ENCODE data around the genes RNF157, SPHK1 and MGAT5B.

DNA sequence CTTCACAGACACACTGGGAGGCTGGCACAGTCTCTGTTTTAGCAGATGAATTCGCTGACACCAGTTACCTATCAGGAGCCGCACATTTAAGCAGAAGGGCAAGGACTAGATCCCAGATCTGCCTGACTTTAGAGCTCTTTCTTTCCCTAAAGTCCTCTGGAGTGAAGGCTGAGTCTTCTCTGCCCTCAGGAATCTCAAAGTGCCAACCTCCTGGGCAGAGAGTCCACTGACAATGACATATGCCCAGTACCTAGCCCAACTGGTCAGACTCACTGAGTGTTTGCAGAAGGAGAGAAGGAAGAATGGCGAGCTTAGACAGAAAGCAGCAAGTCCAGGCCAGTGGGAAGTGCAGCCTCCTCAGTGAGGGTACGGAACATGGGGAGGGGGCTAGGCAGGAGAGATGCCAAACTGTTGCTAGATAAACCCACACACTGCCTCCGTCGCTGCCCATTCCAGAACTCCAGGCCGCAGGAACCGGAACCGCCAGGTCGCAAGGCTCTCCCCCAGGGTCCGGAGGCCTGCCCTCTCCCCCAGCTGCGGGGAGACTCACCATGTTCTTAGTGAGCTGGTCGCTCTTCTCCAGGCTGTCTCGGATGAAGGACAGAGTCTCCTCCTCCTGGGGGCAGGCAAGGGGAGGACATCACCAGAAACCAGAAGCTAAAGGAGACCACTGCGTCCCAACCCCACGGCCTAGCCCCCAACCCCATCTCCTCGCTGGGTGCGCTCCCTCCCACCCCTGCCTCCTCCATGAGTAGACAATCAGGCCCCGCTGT lies 590 bp downstream of the EXOC7 start:
- PRO-cap: bidirectional peak, plus-strand start at position 450 of the sequence, minus-strand start at position 234 of the sequence

DNA sequence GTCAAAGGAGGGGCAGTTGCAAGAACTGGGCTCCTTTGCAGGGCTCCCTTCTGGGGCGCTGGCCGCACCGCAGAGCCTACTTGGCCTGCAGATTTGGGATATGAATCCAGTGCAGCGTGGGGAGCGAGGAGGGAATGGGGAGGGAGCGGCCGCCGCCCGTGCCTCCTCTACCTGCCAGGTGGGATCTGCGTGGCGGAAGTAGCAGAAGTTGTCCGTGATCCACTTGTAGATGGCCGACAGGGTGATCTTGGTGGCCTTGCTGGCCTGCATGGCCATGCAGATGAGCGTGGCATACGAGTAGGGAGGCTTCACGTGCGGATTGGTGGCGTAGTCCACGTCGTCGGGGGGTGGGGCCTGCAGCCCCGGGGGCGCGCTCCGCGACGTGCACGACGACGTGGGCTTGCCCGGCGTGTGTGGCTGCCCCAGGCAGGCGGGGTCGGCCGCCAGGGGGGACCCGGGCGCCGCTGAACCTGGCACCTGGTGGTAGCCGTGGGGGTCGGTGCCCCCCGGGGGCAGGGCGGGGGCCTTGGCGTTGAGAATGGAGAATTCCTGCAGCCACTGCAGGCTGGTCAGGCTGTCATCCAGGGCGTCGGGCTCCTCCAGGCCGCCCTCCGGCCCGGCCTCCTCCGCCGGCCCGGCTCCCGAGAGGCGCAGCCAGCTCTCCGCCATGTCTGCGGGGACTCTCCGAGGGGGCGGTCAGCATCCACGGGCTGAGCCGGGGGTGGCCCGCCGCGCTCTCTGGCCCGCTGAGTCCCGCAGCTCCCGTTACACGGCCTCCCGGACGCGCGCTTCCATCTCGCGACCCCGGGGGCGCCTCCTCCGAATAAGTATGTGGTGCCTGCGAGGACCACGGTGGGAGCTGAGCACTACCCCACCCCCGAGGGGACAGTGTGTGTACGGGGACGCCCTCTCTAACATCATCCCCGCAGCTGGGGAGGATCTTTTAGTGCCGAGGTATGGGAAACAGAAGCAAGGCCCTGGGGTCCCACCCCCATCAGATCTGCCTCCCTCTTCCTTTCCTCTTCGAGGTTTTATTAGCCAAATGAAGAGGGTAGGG lies 990 bp downstream of the FOXJ1 start:
- PRO-cap: bidirectional peak, plus-strand start at position 401 of the sequence, minus-strand start at position 282 of the sequence

DNA sequence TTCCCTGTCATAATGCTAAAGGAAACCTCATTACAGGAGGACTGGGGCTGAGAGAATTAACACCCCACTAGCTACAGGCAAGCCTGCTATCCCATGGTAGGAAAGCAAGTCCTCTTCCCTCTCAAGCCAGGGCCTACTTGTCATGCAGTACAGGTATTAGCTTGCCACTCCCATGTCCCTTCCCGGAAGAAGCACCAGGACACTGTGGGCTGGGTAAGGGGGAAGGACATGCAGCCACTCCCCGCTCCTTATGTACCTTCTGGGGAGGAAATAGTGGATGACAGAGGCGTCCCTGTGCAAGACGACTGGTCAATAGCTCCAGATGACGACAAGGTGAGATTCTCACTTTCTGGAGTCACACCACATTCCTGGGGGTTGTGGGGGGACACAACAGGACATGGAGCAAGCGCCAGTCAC lies 14.9 kb upstream of the FOXJ1 start:
- PRO-cap: no peak

- PRO-cap: no peak
These were observed 32.2 kb downstream of the RNF157 start for GRCh38 chr17:76208170-76208443.

GRCh38 chr17:76239770-76240968 lies at the start of gene RNF157:
Gene RNF157 (minus strand): TSS chr17:76240493.
- PRO-cap: bidirectional peak, plus-strand start at chr17:76240587, minus-strand start at chr17:76240439; bidirectional peak, plus-strand start at chr17:76240900, minus-strand start at chr17:76240824

DNA sequence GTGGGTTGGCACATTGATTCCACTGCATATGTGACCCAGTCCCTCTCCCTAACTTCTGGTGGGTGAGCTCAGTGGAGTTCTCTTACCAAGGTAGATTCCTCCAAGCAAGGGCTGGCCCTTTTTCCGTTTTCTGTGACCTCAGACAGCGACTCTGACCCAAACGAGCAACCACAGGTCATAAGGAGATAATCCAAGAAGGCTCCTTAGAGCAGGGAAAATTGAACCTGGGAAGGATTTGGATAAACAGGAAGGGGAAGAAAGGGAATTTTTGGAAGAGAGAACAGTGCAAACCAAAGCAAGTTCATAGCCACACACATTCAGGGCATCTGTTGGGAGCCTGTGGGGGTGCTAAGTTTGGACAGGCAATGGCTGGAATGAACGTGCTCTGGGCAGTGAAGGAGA lies 9.6 kb upstream of the UBALD2 start:
- PRO-cap: no peak

DNA sequence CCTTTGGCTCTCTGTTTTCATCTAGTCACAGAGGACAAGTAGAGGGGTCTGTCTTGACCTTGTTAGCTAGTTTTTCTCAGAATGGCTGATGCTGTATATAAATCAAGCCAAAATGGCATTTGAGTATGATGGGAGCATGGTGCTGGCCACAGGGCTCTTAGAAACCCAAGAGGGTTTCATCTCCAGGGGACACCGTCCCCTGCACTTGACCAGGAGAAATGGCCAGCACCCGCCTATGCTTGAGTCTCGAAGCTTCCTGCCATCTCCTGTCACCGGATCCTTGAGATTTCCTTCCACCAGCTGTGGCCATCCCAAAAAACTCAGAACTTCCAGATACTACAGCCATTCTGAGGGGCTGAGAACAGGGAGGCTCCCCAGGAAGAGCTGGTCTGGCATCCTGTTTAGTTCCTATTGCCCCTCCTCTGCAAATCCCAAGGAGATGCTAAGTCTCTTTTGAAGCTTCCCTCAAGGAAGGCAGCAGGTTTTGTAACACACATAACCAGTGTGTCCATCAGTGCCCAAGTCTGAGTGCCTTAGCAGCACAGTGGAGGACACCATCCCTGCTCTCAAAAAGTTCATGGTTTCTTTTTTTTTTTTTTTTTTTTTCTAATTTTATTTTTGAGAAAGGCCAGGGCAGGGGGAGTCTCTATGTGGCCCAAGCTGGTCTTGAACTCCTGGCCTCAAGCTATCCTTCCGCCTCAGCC lies 1.9 kb downstream of the UBALD2 start:
- PRO-cap: no peak

DNA sequence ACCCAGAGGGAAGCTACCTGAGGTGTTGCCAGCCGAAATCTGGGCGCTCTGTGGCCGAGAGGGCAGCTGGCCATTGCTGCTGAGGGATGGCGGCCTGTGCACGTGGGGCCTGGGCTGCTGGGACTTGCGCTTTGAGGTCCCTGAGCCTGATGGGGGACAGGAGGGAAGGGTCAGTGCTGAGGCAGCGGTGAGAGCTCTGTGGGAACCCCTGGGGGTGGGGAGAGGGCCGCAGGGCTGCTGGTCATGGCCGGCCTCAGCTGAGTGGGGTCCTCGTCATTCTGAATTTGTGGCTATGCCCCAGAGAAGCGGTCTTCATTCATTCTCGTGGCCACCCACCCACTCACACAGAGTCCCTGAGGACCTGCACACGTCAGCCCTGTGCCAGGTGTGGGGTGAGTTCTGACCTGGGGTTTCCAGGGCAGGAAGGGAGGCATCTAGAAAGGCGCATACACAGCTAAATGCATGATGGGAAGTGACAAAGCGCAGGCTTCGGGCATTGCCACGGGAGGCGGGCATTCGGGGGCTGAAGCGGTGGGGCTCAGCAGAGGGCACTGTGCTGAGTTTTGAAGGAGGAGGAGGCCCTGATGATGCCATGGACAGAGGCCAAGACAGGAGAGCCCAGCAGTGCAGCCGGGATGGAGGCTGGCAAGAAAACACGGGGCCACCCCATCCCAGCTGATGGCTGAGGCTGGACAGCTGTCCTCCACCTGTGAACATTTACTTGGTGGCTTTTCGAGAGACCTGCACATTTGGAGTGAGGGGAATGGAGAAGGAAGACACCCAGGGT lies 10.8 kb downstream of the UBALD2 start:
- PRO-cap: no peak

- PRO-cap: bidirectional peak, plus-strand start at chr17:76384646, minus-strand start at chr17:76384501
These were observed at the start of gene SPHK1 for GRCh38 chr17:76384173-76384947. Gene SPHK1 (plus strand): TSS chr17:76384609.

- PRO-cap: no peak
These were observed 4.7 kb downstream of the PRCD start for GRCh38 chr17:76544396-76545057.

DNA sequence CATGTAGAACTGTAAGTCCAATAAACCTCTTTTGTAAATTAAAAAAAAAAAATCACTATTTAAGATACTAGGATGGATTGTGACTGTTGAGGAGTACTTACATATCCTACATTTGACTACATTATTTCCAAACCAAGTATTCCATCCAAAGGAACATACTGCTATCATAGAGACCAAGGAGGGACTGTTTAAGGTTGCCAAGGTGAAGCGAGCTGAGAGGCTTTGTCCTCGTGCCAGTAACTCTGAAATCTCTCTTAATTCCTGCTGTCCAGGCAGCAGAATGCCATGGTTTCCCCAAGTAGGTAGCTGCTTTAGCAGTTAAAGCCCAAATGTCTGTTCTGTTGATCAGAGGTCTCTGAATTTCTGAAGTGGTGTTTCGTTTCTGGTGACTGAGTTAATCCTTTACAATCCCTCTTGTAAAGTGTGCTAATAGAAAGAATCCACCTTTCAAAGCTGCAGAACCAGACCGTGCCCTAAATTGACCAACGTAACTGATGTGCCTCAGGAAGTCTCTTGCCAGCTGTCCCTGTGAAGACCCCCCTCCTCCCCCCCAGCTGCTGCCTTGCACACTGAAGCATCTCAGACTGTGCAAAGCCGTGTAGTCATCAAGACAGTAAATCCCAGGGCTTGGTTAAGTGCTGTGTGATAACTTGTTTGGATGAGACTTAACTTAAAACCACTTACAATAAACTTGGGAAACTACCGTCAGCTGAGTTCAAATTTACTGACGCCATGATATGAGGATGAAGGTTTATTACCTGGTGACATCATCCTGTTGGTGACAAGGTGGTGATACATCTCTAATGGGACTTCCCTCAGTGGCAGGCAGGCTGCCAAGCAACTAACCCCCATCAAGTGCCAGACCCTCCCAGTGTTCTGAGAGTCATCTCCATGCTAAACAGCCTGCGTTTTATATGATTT lies 20.8 kb downstream of the ST6GALNAC2 start:
- PRO-cap: no peak

DNA sequence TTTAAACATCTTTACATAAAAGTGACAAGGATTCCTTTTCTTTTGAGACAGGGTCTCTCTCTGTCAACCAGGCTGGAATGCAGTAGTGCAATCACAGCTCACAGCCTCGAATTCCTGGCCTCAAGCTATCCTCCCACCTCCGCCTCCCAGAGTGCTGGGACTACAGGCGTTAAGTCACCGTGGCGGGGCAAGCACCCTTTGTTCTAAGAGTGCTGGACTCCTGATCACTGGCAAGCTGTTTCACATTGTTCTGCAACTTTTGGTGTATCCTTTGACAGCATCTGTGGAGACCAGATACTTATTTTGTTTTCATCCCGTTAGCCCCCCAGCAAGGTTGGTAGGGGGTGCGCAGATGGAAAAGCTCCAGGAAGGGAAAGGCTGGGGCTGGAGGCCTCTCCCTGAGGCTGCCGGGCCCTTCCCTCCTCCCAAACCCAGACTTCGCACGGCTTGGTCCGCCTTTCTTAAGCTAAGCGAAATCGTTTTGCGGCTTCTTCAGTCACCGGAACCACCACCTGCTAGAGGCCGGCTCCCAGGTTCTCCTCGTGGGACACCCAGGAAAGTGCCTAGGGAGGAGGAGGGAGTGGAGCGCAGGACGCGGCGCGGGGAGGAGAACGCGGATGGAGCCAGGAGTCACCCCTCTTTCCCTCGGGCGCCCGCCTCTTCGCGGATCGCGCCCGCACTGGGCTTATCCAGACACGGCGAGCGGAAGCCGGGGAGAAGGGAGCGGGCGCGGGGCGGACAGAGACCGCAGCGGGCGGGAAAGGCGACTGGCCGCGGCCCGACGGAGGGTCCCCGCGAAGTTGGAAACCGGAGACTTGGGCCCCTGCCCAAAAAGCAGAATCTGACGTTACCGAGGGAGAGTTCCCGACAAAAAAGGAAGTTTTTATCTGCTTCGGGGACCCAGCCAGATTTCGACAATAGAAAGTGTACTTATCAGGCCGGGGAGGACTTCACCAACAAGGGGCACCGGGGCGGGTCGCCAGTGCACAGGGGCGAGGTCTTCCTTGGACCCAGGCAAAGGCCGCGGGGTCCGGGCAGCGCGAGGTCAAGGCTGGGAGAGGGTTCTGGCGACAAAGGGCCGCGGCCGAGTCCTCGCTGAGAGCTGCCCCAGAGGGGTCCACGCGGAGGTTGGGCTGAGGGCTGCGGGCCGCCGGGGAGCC lies 826 bp downstream of the ST6GALNAC2 start:
- PRO-cap: bidirectional peak, plus-strand start at position 715 of the sequence, minus-strand start at position 669 of the sequence

- PRO-cap: no peak
These were observed 14.0 kb upstream of the ST6GALNAC2 start for GRCh38 chr17:76599589-76600199.

- PRO-cap: no peak
These were observed 3.3 kb downstream of the SRSF2 start for GRCh38 chr17:76733786-76734336.

- PRO-cap: unidirectional peak, plus-strand start at chr17:76868475
These were observed at the start of gene MGAT5B for GRCh38 chr17:76867988-76868798. Gene MGAT5B (plus strand): TSS chr17:76868404.

- PRO-cap: no peak
These were observed 134.0 kb downstream of the MGAT5B start for GRCh38 chr17:77001974-77002877.

GRCh38 chr17:77103580-77104220 lies 37.1 kb upstream of the SEC14L1 start:
- PRO-cap: no peak

DNA sequence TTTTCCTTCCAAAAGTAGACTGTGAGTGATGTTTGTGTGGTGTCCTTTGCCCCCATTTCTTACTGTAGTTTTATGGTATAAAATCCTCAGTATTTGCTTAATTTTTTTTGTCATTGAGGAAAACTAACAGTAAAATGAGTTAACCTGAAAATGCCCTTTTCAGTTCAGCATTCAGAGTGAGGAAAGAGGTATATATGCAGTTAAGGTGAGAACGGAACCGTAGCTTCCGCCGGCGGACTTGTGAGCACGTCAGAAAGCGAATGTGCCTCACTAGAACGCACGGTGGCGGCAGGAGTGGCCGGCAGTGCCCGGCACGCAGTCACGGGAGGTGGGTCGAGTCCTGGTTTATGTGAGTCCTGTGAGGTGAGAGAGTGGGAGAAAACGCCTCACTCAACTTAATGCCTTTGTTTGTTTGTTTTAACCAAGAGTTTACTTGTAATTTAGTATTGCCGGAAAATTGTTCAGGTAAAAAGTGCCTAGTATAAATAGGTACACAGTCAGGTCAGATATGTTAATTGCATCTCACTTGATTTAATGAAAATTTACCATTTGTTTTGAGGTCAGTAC lies 6.1 kb downstream of the SEC14L1 start:
- PRO-cap: no peak

DNA sequence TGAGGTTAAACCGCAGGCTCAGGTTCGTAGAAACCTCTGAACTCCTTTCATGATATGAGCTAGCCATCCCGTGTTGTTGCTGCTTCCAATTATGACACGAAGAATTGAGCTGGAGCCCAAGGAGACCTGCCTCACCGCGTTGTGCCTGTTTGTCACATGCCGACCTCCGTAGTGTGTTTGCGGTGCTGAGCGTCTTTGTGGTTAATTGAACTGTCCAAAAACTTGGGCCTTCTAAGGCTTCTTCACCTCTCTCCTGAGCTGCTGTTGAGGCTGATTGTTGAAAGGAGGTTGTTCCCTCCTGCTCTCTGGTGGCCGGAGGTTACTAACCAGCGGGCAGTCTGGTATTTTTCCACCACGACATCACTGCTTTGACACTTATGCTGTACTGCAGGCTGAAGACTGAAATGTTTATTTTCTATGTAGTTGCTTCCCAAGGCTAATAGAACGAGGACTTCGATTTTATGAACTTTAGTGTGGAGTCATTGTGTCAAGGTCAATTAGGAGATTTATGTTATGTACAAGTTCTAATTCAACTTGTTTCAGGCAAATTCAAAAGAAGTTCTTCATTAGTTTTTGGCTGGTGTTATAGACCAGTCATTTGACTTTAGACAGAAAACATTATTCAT lies 67.6 kb downstream of the SEC14L1 start:
- PRO-cap: no peak

DNA sequence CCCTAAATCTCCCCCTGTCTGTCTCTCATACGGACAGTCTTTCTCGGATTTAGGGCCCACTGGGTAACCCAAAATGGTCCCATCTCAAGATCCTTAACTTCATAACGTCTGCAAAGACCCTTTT lies 42.7 kb downstream of the SEPTIN9 start:
- PRO-cap: no peak

Measured in progenitor cell of endocrine pancreas (in vitro differentiated cells).